Tongue (tissue), 2 donors: ENCODE measurements around the genes VAT1L, CLEC3A and WWOX.

DNA sequence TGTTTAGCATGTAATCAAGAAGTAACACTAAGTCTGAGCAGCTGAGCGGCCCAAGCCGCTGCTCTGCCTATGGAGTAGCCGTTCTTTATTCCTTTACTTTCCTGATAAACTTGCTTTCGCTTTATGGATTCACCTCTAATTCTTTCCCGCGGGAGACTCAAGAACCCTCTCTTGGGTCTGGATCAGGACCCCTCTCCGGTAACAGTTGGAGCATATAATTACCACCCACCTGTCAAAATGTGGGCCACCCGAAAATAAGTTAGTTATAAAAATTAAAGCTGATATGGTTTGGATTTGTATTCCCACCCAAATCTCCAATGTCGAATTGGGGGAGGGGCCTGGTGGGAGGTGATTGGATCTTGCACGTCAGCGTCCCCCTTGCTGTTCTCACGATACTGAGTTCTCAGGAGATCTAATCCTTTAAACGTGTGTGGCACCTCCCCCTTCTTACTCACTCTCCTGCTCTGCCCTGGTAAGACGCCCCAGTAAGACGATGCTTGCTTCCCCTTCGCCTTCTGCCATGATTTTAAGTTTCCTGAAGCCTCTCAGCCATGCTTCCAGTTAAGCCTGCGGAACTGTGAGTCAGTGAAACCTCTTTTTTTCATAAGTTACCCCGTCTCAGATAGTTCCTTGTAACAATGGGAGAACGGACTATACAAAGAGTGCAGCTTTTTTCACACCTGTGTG lies 35.3 kb downstream of the SYCE1L start:
- RAMPAGE, long total RNA: no peak

DNA sequence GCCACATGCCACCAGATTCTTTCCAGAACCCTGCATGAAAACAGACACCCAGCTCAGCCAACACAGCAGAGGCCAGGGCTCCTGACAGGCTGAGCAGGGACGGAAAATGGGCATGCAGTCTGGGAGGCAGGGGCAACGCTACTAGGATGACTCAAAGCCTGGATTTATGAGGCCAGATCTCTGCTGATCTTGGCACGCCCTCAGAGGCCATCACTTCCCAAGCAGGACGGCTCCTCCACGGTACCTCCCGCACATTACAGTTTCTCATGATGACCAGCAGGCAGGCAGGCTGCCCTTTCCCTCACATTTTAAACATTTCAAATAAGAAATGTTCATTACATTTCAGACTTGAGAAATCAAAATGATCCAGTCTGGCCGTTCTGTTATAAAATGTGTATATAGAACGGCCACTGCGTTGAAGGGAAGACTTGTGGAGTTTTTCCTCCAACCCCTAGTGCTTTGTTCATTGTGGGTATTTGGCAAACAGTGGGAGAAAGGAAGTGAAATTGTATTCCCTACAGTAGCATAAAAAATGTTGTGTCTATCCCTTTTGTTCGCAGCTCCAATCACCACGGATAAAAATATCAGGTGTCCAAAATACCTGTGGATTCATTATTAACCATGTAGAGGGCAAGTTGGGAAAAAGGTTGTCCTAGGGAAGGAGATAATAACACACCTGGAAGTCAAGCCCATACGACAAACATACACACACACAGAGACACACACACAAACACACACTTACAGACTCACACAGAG lies 64.8 kb upstream of the ADAMTS18 start:
- RAMPAGE, long total RNA: no peak

GRCh38 chr16:77663686-77664045 lies 58.6 kb upstream of the NUDT7 start:
- RAMPAGE, long total RNA: no peak

DNA sequence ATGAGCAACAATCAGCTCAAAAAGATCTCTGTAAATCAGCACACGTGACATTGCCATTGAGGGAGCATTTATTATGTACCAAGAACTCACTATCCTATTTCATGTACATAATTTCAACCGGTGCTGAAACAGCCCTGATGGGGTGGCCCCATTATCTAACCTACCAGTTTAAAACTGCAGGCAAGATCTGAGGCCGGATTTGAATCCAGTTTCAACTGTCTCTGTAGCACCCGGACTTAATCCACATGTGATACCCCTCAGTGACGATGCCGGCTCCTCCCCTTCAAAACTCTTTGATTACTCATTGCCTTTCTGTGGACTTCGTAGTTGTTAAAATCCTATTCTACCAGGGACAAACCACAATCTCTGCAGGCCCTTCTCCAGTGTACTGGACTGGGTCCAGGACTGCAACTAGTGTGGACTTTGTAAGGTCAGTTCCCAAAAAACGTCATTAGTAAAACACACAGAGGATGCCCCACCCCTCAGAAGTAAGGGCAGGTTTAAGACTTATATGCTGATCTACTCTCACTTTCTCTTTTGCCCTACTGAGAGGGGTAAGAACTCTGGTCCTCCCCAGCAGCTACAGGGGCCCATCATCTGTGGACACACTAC lies 10.6 kb upstream of the NUDT7 start:
- RAMPAGE, long total RNA: no peak

GRCh38 chr16:77788411-77788758 lies at the start of gene VAT1L:
VAT1L (plus strand) TSS chr16:77788564.
- RAMPAGE, long total RNA: no peak

DNA sequence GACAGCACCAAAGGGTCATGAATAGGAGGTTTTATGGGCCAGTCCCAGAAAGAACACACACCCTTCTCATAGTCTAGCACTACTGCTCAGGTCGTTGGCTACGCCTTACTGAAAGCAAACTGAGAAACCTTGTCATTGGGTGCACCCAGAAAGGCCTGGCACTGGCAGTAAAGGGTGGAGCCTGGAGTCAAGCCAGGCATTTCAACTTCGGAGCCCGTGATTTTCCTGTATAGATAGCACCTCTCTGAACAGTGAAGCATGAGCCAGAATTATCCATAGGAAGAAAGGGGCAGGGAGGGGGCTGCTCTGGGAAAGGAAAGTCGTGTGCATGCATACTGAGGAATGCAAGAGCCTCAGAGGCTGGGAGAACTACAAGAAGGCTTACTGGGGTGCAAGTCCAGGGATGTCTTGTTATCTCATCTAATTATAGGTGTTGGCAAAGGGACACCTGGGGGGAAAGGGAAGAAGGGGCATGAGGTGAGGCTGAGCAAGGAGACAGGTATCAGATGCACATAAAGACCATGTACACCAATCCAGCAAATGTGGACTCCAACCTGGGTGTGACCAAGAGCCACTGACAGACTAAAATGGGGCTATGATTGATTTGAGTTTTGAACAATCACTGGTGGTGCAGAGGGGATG lies 75.1 kb downstream of the VAT1L start:
- RAMPAGE, long total RNA: no peak

DNA sequence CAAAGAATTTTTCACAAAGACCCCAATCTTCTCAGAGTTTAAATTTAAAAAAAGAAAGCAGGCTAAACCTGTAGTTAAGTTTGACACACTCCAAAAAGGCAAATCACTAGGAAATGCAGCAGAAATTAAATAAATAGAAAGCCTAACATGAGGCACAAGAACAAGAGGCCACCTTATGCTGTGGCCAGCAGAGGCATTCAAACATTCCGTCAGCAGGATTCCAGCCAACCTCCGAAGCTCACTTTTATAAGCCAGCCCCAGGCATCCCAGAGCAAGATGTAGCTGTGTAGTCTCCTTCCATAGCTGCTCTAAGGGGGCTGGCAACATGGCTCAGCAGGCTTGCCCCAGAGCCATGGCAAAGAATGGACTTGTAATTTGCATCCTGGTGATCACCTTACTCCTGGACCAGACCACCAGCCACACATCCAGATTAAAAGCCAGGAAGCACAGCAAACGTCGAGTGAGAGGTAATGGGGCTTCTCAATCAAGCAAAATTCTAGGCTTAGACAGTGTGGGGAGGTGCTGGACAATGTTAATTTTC lies at the start of gene CLEC3A:
CLEC3A (plus strand) TSS at position 274 of the 541 bp plus-strand sequence.
- RAMPAGE, long total RNA: no peak

- RAMPAGE, long total RNA: no peak
Observed at GRCh38 chr16:78099014-78100403, at the start of gene WWOX. WWOX (plus strand) TSS chr16:78099654.

DNA sequence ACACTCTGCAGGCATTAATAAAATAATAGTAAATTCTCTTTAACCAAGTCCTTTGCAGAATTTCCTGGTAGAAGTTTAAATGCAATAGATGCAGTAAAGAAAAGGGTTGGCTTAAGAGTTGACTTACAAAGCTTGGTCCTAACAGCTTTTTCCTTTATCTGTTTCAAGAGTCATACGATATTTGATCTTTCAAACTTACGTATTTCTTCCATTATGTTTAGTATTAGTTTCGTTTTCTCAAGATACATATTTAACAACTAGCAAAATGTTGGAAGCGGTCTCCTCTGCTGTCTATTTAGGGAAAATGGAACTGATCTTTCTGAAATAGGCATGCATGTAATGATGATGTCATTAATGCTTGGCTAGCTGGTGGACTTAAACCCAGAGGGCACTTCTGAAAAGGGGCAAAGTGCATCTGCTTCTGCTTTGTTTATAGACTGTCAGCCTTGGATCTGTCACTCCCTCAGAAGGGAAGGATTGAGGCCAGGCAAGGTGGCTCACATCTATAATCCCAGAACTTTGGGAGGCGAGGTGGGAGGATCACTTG lies 185.3 kb downstream of the WWOX start:
- RAMPAGE, long total RNA: no peak

- RAMPAGE, long total RNA: no peak
Observed at GRCh38 chr16:78669792-78670597, 570.5 kb downstream of the WWOX start.

GRCh38 chr16:78896107-78896955 lies 704.2 kb downstream of the MAF start:
- RAMPAGE, long total RNA: no peak

DNA sequence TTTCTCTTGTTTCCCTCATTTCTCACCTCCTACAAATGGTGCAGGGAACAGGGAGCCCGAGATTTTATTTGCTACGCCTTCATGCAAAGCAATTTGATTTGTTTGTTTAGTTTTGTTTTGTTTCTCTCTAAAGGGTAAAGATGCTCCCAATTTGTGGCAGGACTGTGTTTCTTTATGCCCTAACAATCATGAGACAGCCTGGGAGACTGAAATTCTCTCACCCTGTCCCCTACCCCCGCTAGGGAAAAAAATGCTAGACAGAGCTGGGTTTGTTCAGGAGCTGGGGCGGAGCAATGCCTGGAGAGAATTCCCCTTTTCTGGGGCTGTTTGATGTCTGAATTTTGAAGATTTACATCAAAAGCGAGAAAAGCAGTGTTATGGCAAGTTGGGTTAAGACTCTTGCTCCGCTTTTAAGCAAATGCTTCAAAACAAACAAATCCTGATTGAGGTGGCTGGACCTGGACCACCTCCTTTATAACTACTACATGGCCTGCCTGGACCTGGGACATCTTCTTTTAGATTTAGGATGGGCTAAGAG lies 8.4 kb downstream of the MAF start:
- RAMPAGE, long total RNA: no peak

DNA sequence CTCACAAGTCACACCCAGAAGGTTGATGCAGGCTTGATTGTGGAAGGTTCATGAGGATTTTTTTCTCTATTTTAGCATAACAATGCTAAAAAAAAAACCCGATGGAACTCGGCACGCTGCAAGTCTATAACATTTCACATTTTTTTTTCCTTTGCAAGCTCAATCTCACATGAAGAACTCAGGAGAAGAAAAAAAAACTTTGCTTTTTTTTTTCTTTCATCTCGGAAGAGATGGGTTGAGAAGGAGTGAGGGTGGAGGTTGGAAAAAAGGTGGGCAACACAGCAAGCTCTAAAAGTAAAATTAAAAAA lies 2.6 kb downstream of the MAF start:
- RAMPAGE, long total RNA: no peak

GRCh38 chr16:79723294-79724423 lies 123.1 kb upstream of the MAF start:
- RAMPAGE, long total RNA: no peak

DNA sequence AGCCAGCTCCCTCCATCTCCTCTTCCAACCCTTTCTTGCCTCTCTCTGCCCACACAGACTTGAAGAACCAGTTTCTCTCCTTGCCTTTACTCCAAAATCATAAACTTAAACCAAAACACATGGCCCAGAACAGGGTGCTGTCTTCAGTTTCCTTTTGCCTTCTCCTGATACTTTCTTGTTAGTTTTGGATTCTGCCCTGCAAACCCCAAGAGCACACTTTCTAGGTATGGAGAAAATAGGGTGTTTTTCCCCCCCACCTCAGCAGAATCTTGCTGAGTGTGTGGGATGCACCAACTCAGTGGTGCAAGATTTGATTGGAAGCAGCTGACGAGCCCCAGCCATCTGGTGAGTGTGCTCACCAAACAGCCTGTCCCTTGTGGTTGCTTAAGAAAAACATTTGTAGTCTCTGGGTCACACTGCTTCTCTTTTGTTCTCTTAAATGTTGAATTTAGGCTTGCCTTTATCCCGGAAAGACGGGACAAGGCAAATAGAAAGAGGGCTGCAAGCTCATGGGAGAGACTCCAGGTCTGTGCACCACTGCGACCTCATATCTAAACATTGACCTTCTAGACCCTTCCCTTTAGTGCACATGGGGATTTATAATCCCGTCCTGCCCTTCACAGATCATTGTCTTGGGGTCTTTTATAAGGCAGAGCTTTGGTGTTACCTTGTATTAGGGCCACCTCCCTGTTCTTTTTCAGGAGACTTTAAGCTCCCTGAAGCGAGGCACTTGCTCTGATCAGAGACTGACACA lies 176.0 kb upstream of the MAF start:
- RAMPAGE, long total RNA: no peak

GRCh38 chr16:80569457-80570123 lies 28.8 kb downstream of the DYNLRB2 start:
- RAMPAGE, long total RNA: no peak

- RAMPAGE, long total RNA: no peak
Observed at GRCh38 chr16:80803426-80804487, 641 bp downstream of the CDYL2 start.

DNA sequence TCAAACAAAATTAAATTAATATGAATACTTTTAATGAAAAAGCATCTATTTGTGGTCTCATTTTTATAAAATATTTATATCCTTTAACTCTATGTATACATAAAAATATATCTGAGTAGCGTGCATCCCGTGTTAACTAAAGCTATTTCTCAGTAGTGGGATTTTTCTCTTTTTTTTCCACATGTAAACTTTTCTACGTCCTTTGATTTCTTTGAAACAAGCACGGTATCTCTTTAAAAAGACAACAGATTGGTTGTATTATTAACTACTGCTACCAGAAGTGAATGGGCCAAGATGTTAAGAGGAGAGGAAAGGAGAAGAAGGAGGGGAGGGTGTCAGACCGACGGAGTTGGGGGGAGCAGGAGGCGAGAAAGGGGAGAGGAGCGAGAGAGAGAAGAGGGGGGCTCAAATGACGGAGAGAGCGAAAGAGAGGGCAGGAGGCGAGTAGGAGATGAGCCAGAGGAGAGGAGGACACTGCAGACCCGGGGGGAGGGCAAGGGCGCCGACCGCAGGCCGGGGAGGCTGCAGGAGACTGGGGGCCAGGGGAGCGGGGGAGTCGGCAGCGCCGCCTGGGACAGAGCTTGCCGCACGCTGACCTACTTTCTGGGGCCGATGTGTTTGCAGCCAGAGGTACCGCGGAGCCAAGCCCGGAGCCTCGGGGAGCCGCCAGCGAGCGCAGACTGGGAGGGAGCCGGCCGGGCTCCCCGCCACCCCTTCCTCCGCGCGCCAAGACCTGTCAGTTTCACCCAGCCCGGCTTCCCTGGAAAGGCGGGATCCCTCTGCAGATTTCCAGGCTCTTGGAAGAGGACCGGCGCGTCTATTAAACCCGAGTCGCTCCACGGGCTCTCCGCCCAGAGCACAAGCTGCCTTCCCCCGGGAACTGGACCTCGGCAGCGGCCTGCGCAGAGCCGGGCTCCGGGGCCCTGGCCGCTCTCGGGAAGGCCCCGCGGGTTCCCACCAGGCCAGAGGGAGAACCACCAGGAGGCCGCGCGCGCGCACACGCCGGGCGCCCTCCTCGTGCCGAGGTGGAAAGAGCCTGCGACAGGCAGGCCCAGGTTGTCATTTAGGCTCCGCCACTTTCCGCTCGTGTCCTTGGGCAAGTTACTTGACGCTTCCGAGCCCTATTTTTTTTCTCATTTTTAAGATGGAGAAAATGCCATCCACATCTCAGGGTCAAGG lies 74.7 kb downstream of the CMC2 start:
- RAMPAGE, long total RNA: no peak

DNA sequence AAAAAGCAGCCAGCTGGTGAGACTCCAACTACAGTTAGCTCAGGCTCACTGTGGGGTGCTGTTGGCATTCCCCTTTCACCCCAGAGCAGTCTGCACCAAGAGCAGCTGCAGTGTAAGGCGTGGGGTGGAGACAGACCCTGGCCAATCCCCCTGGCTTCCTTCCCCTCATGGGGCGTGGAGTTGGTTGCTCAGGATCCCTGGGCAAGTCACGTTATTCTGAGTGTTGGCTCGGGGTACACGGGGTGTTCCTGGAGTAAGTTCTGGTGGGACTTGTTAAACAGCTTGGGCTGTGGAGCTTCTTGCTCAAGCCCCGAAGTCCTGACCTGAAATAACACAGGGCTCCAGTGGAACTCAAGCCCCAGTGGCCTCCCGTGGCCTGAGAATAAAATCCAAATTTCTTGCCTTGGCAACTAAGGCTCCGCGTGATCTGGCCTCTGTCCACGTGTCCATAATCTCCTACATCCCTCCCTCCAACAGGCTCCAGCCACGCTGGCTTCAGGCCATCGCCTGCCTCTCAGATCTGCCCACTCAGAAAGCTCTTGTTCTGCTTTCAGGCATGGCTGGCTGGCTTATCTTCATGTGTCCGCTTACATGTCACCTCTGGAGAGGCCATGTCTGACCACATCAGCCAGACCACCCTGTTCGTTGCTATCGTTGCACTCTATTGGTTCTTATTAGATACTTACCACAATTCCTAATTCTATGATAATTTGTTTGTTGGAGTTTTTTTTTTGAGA lies 49.3 kb upstream of the BCO1 start:
- RAMPAGE, long total RNA: no peak

GRCh38 chr16:81274716-81275383 lies 36.4 kb downstream of the BCO1 start:
- RAMPAGE, long total RNA: no peak